Bronchus (tissue), 1 donor: ENCODE results near the gene NUF2.

- PRO-cap: no peak
Observed at GRCh38 chr1:161821212-161822259, 55.4 kb downstream of the ATF6 start.

DNA sequence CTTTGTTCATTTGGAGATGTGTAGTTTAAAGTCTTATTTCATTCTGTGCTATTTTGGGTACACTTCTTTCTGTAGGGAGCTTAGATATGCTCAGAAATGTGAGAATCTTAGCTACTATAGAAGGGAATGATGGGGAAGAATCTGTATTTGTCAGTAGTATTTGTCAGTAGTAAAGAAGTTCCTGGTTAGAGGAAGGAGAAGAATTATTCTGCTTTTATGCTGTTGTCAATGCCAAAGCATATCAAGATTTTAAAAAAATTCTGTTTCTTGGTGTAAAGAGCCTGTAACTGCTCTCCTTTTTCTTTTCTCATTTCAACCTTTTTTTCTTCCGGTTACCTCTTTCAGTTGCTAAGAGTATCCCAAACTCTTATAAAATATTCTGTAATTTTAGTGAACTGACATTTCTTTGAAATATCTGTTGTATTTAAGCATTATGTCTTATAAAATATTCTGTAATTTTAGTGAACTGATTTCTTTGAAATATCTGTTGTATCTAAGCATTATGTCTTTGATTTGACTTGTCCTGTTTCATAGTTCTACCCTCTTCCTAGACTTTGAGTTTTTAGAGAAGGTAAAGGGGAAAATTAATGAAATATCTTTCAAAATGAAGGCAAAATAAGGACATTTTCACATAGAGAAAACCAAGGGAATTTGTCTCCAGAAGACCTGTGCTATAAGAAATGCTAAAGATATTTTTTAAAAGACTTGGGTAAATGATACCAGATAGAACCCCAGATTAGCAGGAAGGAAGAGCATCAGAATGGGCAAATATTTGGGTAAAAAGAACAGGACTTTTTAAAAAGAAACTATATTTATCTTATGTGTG, 91.0 kb downstream of the ATF6 start:
- PRO-cap: no peak

DNA sequence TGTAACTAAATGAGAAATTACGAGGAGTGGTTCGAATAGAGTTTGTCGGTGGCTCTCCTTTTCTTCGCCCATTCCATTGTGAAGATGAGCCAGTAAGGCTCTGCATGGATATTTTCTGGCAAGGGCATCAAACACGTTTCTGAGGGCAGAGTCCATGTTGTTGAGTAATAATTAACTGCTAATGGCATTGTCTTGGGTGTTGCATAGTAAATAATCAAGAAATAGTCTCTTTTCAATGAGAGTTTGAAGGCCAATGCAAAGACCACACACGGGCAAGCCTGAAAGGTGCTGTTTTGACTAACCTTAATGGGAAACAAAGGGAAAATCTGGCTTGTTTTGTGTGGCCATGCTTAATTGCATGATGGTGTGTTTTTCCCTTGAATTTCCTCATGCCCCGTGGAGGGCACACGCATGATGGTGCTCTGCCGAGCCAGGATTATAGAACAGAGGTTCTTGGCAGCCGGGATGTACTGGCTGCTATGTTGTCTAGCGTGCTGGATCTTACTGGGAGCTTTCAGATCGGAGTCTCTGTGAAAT, 127.5 kb downstream of the NOS1AP start:
- PRO-cap: no peak

- PRO-cap: no peak
Observed at GRCh38 chr1:162419474-162420062, 7.6 kb upstream of the SH2D1B start.

DNA sequence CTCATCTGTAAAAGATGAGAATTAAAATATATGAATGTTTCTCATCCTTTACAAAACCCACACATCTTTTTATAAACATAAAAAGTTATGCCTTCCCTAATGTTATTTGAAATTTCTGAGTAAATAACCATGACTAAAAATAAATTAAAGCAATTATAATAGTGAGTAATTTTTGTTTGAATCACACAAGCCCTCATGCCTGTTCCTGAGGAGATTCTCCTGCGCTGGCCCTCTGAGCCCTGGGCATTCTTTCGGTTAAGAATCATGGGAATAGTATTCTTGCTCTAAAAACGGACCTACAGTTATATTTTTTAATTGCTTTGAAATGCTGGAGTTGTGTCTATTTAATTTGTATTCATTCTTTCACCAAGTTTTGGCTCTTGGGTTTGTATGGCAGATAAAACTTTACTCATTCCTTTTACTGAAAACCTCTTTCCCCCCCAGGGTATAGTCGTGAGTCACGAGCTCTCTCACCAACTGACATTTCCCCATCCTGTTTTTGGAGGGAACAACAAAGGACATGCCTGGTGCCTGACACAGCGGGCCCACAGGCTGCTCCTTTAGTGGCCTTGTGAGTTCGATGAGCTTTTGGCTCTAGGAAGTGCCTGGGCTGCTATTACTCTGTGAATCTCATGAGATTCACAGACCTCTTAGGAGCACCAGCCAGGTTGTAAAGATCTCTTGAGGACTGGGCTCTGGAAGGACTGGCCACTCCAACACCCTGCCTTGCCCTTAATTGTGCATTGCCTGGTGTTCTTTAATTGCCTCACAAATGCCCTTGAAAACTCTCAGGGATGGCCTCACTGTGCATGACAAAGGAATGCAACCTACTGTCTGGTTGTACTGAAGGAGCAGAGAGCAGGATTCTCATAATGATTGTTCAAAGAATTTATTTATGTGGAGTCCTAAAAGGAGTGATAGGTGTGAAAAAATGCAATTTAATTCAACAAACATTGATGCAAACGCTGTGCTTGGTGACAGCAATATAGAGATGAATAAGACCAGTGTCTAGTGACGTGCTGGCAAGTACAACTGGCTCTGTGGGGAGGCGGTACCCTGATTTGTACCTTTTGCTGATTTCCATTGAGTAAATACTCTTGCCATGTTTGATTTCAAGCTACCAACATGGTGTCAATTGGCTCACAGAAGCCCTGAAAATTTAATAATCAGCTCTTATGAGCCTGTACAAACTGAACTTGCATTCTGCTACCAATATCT, 58.7 kb downstream of the DDR2 start:
- PRO-cap: no peak

GRCh38 chr1:162704857-162705086, 72.5 kb downstream of the DDR2 start:
- PRO-cap: no peak

GRCh38 chr1:162752820-162753614, 37.5 kb upstream of the HSD17B7 start:
- PRO-cap: no peak

- PRO-cap: no peak
Observed at GRCh38 chr1:162834187-162834579, 26.8 kb downstream of the CCDC190 start.

GRCh38 chr1:163321293-163322440, at the start of gene NUF2:
Gene NUF2 (plus strand): TSS chr1:163321954.
- PRO-cap: bidirectional peak, plus-strand start at chr1:163321957, minus-strand start at chr1:163321774

- PRO-cap: no peak
Observed at GRCh38 chr1:163422997-163423458, 101.3 kb downstream of the NUF2 start.

- PRO-cap: no peak
Observed at GRCh38 chr1:164320800-164321186, 238.2 kb upstream of the PBX1 start.

- PRO-cap: no peak
Observed at GRCh38 chr1:164575558-164576112, 16.7 kb downstream of the PBX1 start.

DNA sequence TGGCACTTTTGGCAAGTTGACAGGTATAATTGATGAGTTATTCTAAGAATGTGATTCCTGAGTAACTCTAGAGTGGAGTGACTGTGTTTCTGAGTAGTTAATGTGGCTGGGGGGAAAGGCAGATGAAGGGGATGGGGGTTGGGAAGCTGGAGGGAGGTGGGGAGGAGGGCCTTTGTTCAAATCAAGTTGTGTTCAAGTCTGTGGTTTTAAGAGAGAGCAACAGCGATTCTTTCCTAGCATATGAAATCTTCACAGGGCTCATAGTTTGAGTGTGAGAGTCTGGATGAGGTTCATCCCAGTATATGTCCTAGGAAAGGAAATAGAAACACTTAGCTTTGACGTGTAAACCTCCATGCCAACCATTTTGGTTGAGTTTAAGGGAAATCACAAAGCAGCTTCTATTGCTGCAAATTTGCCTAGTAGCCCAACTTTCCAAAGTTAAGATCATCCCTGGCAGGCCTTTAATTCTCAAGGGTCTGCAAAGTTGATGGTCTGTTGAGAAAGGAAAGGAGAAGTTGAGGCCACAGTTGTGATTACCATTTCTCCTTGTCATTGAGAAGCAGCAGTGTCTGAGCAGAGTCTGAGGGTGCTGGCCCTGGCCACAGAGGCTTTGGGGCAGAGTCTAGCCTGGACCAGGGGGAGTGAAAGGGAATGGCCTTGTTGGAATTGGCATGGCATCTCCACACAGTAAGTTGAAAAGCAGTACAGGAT, 33.1 kb downstream of the PBX1 start:
- PRO-cap: no peak

GRCh38 chr1:164606732-164607617, 48.0 kb downstream of the PBX1 start:
- PRO-cap: no peak

GRCh38 chr1:164686053-164686496, 127.1 kb downstream of the PBX1 start:
- PRO-cap: no peak

- PRO-cap: no peak
Observed at GRCh38 chr1:164736305-164736964, 177.5 kb downstream of the PBX1 start.

DNA sequence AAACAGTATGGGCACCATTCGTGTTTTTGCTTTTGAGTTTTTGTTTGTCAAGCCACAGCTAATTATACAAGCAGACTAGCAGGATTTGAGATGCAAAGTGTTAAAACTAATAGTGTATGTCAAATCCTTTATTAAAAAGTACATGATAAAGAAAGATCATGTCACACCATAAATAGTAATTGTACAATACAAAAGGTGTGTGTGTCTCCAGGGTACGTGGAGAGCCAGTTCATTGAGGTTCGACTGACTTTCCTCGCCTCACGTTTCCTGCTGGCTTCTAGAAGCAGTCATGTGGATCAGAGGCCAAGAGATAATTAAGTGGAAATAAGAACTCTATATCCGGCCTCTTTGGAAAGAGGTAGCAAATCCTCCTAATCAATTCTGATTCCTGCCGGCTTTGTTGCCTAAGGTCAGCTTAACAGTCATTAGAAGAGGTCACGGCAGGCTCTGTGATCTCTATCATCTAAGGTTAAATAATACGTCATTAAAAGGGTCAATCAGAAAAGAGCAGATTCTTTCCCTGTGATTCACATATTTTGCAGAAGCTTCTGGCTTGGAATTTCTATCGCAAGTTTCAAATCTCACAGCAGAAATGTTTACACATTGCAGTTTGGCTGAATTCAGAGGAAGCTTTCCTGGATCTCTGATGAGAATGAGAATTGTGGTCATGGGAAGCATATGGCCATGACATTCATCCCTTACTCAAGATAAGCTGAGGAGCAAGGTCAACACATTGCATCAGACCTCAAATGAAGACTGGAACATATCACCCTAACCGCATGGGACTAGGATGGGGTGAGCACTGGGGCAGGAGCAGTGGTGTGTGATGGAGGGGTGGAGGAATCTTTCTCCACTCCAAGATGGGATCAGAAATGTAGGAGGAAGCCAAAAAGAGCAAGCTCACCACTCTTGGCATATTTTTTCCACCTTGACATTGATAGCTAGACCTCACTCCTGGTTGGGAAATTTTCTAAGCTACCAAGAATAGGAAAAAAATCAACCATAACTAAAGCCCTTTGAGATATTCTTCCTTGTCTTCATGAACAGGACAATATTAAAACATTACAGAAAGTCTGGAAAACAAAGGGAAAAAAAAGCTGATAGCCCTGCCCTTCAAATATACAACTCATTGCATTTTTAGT, 189.4 kb downstream of the PBX1 start:
- PRO-cap: no peak

DNA sequence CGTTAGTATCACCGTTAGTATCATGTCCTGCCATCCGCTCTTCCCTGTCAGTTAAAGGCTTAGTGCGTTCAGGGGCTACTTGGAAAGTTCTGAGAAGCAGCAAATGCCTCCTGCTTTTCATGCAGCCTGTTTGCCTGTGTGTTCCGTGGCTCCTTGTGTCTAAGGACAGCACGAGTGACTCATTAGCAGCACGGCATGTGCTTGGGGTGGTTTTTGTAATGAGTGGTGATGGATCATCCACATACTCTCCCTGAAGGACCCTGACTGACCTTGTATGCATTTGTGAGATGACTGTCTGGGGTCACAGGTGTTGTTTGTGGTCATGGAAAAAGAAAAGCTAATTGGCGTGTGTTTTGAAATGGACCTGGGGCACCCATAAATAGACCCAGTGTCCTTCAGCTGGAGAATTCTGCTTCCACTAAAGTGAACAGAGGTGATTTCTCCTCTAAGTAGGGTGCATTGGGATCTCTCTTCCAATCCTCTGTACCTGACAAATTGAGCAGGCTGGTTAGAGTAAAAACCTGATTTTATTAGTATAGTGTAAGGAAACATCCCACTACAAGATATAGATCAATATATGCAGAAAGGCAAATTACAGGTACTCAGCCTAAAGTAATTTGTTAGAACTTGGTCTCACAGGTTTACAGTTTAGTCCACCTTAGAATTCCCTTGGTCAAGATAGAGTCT, 222.0 kb downstream of the PBX1 start:
- PRO-cap: no peak

- PRO-cap: no peak
Observed at GRCh38 chr1:164792390-164792855, 233.4 kb downstream of the PBX1 start.

DNA sequence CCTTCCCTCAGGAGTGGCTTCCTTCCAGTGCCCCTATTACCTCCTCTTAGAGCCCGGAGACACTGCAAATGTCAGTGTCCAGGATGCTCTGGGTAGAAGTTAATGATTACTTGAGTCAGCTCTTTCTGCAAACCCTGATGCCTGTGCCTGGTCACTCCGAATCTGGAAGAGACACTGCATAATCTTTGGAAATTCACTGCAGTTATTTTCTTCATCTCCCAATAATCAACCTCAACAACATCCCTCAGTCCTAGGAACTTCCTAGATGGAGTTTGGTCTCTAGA, 27.2 kb upstream of the MGST3 start:
- PRO-cap: no peak